Vein endothelial cell (primary cell): ENCODE measurements around the genes FUBP3 and NUP214.

GRCh38 chr9:130254168-130254833 lies 11.3 kb upstream of the HMCN2 start:
- CAGE, long polyA plus RNA = no peak

DNA sequence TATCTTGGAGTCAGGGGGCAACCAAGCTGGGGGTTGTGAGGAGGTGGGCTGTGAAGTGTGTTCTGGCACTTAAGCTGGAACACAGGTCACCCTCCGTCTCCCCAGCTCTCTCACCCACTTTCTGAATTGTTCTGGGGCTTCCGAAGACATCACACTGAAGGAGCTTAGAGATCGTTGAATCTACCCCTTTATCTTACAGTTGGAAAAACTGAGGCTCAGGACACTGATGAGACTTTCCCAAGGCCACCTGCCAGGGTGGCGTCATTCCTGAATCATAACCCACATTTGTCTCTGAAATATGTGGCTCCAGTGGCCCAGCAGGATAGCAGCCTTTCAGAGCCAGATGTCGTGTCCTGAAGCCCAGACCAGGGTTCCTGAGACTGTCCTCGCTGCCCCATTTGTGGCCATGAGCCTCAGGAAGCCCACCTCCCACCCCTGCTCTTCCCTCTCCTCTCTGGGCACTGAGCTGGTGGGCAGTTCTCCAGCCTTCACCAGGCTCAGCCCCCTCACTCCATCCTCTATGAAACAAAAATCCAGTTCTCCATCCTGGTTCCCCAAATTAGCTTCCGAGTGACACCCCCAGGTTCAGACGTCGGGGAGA lies 2.3 kb downstream of the HMCN2 start:
- CAGE, long polyA plus RNA = no peak

- CAGE, long polyA plus RNA = no peak
These were observed 23.8 kb downstream of the HMCN2 start for GRCh38 chr9:130289376-130289781.

DNA sequence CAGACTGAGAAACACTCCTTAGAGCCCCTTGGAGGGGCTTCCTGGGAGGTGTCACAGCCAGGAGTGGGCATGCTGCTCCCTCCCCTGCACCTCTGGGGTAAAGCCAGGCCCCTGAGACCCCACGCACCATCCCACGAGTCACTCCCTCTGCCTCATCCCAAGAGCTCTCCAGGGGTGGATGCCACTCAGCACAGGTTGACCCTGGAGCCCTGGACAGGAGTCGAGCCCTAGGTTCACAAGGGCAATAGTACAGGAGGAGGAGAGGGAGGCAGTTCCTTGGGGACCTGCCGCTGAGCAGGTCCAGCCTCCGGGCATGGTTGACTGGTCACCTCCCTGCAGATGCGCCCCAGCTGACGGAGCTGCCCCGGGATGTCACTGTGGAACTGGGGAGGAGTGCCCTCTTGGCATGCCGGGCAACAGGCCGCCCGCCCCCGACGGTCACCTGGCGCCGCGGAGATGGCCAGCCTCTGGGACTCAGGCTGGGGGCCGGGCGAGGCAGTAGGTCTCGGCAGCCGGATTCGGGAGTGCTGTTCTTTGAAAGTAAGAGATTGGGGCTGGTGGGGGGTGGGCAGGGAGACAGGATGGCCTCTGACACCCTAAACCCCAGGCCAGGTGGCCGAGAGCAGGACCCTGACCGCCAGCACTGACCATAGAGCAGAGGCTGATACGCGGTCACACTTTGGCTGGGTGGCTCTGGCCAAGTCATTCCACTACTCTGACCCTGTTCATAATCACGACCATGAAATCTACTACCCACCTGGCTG lies 53.8 kb downstream of the HMCN2 start:
- CAGE, long polyA plus RNA = no peak

GRCh38 chr9:130331453-130332098 lies 66.0 kb downstream of the HMCN2 start:
- CAGE, long polyA plus RNA = no peak

DNA sequence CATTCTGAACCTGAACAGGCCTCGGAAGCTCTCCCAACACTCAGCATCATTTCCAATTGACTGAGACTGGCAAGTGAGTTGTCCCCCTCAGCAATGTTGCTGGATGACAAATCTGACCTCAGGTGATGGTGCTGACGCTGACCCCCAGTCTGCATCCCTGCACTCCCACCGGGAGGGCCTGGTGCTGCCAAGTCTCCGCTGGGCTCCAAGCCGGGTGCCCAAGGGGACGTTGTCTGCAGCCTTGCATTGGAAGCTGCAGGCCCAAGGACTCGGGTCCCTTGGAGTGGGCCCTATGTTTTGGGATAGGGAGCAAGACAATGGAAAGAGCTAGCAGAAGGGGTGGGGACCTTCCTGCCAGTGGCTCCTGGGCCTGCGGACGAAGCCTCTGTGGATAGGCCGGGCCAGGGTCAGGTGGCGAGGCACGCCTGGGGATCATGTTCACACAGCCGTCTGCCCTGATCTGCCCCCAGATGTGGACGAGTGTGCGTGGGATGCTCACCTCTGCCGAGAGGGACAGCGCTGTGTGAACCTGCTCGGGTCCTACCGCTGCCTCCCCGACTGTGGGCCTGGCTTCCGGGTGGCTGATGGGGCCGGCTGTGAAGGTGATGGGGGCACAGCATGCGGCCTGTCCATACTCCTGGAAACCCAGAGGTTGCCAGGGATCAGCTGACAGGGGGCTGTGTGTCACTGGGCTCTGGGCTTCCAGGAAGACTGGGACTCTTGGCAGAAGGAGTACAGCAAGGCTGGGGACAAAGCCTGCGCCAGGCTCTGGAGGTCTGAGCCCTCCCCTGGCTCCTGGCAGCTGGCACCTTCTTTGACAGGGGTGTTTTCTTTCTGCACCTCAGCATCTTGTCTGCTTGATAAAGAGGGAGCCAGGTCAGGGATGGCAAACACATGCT lies 16.6 kb upstream of the ASS1 start:
- CAGE, long polyA plus RNA = no peak

DNA sequence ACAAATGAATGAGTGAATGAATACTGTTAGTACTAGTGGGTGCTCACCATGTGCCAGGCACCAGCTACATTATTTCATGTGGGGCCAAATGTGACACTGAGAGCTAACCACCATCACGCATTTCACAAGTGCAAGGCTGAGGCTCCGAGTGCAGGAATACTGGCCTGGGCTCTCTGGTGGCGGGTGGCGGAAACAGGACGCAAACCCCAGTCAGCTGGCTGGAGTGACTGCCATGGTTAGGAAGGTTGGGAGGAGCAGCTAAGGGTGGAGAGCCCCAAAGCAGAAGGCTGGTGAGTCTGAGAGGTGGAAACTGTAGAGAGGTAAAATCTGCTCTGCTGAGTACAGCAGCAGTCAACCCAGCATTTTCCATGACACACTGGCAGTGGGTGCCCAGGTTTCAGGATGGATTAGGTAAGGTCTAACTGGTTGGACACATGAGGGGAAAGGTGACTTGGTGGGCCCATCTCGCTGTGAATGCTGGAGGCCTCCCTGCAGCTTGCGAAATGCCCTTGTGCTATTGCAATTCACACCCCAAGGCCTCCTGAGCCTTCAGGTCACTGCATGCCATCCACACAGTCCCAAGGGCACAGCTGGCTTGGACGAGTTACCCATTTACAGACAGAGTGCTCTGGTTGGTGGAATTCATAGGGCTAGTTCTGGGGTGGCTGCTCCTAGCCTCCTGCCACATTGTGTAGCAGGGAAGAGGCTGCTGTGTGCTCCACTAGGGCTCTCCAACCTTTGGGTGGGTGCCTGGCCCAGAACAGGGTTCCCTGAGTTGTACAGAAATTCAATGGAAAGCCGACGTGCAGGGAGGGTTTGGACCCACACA lies 54.0 kb downstream of the ASS1 start:
- CAGE, long polyA plus RNA = no peak

DNA sequence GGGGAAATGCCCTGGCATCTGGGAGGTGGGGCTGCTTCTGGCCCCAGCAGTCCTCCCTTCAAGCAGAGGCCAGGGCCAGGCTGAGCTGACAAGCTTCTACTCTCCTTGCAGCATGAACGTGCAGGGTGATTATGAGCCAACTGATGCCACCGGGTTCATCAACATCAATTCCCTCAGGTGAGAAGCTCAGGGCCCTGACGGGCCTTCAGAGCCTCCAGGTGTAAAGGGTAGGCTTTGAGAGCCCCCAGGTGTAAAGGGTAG lies 54.6 kb downstream of the ASS1 start:
- CAGE, long polyA plus RNA = no peak

GRCh38 chr9:130579332-130580371 lies at the start of gene FUBP3:
Gene FUBP3 (plus strand): TSS chr9:130579577.
- CAGE, long polyA plus RNA = no peak

DNA sequence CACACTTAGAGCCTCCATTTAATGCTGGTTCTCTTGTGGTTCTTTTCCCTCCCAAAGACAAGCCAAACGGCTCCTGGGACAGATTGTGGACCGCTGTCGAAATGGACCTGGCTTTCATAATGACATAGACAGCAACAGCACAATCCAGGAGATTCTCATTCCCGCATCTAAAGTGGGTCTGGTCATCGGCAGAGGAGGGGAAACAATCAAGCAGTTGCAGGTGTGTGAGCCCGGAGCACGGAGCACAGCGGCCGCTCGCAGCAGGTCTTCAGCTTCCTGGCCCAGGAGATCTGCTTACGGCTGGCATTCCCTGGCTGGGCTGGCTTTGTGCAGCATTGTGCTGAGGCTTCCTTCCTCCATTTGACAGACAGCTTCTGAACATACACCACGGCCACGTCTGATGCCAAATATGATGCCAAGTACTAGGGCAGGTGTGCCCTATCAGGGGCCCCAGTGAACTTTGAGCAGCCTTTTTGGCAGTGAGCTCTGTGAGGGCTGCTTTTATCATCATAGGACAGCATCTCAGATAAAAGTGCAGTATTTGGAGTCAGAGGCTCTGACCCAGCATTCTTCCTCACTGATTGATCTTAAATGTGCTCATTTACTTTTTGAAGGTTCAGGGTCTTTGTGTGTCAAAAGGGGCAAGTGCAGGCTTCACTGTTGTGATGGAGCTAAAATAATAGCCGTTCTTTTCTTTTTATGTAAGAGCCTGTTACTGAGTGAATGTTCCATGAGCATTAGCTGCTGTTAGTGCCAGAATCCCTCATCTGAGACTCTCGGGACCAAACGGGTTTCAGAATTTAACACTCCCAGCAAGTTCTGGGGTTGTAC lies 37.1 kb downstream of the FUBP3 start:
- CAGE, long polyA plus RNA = no peak

- CAGE, long polyA plus RNA = no peak
These were observed 3.4 kb upstream of the EXOSC2 start for GRCh38 chr9:130690222-130690625.

- CAGE, long polyA plus RNA = no peak
These were observed 22.0 kb downstream of the EXOSC2 start for GRCh38 chr9:130715536-130715968.

DNA sequence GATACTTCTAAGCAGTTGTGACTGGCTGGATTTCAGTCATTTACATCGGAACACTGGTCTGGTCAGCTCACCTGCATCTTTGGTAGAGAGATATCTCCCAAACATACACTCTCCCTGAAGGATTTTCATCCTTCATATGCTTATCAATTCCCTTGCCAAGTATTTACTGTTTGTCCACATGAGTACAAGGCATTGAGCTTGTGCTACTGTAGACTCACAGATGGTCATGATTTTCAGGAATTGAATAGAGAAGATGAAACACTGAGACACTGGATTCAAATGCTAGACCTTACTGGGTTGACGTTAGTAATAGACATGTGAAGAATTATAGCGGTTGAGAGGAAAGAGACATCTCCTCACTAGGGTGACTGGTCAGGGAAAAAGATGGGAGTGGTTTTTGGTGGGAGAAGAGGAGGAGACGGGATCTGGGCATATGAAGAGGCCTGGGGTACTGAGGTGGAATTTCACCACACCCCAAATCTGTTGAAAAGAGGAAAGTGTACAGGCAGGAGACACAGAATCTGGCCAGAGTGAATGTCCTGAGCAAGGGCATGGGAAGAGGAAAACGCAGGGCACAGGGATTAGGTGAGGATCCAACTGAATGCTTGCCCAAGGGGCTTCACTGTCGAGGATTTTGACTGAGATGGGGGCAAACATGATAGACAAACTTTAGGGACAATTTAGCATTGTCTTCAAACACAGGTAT lies 62.7 kb upstream of the ABL1 start:
- CAGE, long polyA plus RNA = no peak

- CAGE, long polyA plus RNA = no peak
These were observed 45.9 kb upstream of the ABL1 start for GRCh38 chr9:130788782-130789883.

- CAGE, long polyA plus RNA = no peak
These were observed 12.1 kb downstream of the QRFP start for GRCh38 chr9:130884114-130885275.

- CAGE, long polyA plus RNA = no peak
These were observed at the start of gene NUP214 for GRCh38 chr9:131125081-131125747. Gene NUP214 (plus strand): TSS chr9:131125586.

DNA sequence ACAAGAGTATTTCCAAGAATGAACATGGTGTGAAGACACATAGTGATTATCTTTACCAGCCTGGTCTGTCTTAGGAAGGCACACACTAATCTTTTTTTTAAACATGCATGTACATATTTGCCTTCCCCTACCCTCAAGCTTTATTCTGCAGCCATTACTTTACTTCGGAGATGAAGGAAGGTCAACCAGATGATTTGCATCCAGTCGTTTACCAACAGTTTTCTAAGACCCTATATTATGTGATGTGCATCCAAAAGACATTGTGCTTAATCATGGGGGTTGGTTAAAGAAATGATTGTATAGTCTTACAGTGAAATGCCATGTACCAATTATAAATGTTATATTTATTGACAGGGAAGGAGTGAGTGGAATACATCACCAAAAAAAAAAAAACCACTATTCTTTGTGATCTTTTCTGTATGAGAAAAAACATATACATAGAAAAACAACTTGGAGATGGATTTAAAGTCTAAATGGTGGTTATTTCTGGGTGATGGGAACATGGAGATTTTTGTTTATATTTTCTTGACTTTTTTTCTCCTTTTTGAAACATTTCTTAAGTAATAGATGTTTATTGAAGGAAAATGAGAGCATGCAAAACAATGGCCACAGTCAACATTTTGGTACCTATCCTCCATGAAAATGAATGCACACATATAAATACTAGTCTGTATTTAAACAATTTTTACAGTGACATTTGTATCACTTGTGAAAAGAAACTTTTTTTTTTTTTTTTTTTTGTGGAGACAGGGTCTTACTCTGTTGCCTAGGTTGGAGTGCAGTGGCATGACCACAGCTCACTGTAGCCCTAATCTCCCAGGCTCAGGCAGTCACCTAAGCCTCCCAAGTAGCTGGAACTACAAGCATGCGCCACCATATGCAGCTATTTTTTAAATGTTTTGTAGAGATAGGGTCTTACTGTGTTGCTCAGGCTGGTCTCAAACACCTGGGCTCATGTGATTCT lies 15.7 kb downstream of the NUP214 start:
- CAGE, long polyA plus RNA = no peak

DNA sequence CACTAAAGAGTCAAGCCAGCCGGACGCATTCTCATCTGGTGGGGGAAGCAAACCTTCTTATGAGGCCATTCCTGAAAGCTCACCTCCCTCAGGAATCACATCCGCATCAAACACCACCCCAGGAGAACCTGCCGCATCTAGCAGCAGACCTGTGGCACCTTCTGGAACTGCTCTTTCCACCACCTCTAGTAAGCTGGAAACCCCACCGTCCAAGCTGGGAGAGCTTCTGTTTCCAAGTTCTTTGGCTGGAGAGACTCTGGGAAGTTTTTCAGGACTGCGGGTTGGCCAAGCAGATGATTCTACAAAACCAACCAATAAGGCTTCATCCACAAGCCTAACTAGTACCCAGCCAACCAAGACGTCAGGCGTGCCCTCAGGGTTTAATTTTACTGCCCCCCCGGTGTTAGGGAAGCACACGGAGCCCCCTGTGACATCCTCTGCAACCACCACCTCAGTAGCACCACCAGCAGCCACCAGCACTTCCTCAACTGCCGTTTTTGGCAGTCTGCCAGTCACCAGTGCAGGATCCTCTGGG lies 71.9 kb downstream of the NUP214 start:
- CAGE, long polyA plus RNA = no peak

DNA sequence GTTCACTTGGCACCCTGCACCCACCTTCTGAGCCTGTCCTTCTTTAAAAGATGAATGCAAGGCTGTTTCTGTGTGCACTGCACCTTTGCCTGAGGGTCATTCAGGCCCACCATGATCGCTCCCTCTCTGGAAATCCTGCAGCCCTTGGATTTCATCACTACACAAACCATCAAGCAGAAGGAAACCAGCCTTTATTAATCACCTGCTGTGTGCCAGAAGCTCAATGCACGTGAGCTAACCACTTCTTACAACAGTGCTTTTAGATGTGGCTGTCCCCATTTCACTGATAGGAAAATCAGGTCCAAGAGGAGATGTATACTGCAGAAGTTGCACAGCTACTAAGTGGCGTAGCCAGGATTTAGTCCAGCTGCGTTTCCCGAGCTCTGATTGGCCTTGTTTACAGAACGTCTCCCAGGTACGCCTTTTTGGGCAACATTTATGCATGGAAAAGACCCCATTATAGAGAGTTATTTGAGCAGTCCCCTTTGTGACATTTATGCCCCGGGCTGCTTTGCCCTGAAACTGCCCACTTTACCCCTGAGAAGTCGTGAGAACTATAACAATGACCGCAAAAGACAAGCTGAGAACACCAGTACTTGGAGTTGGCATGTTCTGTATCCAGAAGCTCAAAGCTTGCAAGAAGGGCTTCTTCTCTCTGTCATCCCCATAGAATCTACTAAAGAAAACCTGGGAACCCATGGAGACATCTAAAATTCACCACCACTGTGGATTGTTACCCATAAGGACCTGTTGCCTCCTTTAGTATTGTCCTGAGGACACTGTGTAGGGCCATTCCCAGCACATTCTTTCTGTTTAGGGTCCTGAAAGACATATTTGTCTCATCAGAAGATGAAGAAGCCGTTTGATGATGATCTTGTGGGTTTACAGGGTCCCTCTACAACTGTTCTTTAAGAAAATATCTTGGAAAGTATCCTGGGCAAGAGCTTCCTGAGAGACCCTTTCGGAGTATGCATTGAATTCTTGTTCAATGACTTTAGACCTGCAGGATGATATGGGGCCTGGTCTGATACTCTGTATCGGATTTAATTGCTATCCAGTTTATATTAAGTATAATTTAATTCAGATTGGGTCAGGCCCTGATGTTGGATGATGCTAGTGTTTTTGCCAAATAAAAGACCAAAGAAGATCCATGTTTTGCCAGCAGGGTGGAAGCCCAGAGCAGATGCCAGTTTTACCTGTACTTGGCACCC lies 57.0 kb downstream of the FAM78A start:
- CAGE, long polyA plus RNA = no peak

DNA sequence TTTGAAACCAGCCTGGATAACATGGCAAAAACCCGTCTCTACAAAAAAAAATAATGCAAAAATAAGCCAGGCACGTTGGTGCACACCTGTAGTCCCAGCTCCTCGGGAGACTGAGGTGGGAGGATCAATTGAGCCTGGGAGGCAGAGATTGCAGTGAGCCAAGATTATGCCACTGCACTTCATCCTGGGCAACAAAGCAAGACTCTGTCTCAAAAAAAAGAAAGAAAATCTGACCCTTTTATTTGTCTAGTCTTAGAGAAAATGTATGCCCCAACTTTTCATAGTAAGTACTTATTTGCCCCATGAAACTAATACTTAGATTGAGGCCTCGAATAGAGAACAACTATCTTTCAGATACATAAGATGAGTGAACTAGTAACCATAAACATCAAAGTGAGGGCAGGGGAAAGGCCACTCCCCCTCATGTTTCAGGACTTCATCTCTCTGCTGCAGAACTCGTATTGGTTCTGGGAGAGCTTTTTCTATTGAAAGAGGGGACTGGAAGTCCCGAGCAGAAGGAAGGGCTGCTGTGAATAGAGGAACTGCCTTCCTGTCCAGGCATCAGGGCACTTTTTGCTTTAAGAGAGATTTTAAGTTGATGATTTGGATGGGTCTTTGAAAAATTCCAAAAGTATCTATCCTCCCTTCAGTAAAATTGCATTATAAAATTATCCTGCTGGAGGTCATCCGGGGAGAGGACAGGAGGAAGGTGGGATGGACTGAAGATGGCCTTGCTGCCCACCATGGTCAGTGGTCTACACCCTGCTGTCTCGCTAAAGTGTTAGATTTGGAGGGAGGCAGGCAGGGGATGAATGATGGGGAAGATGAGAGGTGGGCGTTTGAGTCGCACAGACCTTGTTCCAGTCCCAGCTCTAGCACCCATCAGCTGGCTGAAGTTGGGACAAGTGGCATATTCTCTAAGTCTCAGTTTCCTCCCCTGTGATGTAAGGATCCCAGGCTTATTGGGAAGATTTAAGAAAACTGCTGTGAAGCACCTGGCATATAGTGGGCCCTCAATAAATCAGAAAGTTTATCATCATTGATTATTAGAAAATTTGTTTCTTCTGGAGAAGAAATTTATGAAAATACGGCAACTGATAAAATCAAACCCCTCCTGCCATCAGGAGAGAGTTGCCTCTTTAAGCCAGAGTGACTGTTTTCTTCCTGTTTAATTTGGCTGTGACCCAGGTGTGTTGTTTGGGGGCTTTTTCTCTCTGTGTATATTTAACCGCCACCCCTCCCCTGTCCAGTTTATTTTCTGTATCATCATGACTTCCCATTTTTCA lies 50.7 kb downstream of the FAM78A start:
- CAGE, long polyA plus RNA = no peak